Endothelial cell (in vitro differentiated cells): Measurements from ENCODE around the genes SCUBE1, EFCAB6 and FBLN1.

- PRO-cap, result no peak
Measured at GRCh38 chr22:43260364-43260775, 73.4 kb upstream of the TTLL12 start.

- PRO-cap, result bidirectional peak, plus-strand start at chr22:43276018, minus-strand start at chr22:43275848
Measured at GRCh38 chr22:43275755-43276125, 67.4 kb downstream of the SCUBE1 start.

DNA sequence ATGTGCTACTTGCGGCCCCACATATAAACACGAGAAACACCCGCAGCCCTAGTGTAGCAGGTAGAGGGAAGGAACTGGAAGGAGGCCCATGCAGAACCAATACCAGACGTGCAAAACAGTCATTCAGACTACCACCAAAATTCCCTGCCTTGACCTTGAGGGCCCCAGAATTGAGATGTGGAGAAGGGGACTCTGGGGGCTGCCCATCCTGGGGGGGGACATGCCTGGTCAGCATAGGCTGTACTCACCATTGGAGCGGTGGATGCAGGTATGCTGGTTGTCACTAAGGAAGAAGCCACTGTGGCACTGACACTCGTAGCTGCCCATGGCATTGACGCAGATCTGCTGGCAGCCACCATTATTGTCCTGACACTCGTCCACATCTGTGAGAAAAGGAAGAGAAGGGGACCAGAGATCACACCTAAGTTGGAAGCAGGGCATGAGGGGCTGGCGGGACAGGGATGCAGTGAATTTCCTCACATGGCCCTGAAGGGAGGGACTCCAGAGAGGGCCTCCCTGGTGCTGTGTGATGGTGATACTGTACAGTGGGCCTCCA lies 52.3 kb downstream of the SCUBE1 start:
- PRO-cap, result no peak

GRCh38 chr22:43343048-43343686 lies at the start of gene SCUBE1:
TSS of gene SCUBE1 (minus strand) at chr22:43343372.
- PRO-cap, result unidirectional peak, minus-strand start at chr22:43343367

DNA sequence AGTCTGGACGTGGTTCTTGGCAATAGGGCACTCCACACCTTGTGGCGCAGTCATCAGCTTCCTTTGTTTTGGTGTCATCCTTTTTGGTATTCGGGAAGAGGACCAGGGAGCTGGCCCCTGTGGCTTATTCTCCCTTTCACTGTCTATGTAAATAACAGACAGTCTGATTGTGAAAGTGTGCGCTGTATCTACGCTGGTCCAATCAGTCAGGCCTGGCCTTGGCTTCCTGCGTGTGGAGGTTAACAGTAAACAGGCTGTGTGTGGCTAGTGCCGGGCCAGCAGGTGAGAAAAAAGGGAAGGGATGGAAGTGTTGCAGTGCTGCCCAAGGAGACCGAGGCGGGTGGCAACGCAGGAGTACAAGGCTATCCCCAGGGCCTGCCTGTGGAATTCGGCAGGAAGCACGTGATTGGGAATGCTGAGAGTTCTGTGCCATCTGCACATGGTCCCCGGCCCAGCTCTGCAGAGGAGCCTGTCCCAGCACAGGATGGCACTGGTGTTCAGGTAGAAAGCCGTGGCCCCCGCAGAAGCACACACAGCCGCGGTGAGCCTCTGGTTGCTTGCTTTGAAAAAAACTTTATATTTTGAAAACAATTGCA lies 174.7 kb downstream of the EFCAB6 start:
- PRO-cap, result no peak

DNA sequence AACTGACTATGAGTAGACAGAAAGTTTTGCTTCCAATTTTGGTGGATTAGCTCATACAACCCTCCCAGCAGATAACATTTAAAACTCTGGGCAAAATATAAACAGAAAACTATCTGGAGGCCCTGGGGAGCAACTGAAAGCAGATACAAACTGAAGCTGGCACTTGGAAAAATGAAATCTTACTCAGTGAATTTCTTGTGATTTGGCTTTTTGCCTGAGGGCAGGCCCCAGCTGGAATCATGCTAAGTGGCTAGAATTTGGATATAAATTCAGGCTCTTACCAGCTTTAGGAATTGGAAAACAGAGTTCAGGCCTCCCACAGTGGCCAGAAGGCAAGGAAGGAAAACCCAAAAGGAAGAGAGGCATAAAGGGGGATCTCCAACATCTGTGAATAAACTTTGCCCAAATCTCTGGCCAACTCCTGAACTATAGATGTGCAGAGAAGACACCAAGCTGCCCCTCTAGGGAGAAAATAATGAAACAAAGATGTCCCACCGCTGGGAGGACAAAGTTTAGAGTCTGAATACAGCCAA lies 85.7 kb downstream of the EFCAB6 start:
- PRO-cap, result no peak

DNA sequence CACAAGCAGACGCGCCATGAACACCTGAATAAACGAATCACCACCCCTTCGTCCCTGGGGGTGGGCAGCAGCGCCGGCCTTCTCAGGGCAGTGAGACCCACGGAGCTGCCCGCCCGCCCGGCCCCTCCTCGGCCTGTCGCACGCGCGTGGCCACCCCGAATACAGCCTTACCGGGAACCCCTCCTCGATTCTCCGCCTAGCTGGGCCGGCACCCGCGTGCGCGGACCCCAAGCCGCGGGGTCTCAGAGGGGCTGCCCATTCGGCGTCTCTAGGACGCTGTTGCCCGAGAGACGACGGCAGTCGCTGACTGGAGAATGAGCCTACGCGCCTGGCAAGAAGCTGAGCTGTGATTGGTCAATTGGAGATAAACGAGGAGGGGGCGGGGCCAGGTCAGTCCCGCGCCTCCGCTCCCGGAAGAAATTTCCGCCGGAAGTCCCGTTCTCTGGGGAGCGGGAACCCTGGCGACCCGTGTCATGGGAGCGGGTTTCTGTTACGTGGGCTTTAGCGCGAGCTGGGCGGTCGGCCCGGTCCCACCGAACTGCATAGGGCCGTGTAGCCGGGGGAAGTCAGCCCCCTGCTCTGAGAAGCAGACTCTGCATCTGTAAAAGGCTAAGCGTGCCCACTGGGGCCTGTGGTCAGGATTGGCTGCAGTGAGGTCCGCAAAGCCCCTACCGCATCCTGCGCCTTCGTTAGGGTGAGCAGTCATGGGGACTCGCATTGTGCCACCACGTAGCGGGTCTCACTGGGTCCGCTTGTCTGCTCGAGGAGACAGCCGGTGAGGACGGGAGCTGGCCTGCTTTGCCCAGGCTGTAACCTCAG lies at the start of gene EFCAB6:
EFCAB6 (minus strand) TSS at position 309 of the 819 bp plus-strand sequence.
- PRO-cap, result bidirectional peak, plus-strand start at position 438 of the sequence, minus-strand start at position 309 of the sequence; bidirectional peak, plus-strand start at position 701 of the sequence, minus-strand start at position 688 of the sequence

- PRO-cap, result no peak
Measured at GRCh38 chr22:44307462-44308007, 5.2 kb downstream of the SHISAL1 start.

GRCh38 chr22:44595655-44596649 lies 97.9 kb upstream of the RTL6 start:
- PRO-cap, result no peak

DNA sequence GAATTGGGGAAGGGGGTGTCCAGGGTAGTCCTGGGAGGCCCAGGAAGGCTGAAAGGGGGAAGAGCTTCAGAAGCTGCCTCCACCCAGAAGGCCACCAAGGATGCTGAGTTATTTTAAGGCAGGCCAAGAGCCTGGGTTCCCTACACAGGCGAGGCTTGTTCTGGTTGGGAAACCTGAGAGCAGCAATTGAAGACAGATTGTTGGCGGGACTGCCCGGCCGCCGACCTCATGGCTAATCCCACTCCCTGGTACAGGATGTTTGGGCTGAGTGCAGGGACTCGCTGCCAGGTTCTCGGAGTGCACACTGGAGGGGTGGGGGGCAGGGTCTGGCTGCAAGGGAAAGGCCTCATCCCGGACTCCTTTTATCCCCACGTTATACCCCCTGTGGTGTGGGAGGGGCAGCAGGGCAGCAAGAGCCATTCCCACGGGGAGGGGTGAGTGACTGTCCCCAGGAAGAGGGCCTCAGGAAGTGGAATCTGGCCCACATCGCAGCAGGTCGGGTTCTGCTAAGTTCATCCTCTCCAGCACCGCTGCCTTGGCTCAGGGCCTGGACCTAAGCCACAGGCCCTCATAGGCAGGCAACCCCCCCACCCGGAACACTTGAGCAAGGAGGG lies 43.6 kb upstream of the PRR5 start:
- PRO-cap, result no peak

- PRO-cap, result no peak
Measured at GRCh38 chr22:44684410-44685273, 17.4 kb upstream of the PRR5 start.

DNA sequence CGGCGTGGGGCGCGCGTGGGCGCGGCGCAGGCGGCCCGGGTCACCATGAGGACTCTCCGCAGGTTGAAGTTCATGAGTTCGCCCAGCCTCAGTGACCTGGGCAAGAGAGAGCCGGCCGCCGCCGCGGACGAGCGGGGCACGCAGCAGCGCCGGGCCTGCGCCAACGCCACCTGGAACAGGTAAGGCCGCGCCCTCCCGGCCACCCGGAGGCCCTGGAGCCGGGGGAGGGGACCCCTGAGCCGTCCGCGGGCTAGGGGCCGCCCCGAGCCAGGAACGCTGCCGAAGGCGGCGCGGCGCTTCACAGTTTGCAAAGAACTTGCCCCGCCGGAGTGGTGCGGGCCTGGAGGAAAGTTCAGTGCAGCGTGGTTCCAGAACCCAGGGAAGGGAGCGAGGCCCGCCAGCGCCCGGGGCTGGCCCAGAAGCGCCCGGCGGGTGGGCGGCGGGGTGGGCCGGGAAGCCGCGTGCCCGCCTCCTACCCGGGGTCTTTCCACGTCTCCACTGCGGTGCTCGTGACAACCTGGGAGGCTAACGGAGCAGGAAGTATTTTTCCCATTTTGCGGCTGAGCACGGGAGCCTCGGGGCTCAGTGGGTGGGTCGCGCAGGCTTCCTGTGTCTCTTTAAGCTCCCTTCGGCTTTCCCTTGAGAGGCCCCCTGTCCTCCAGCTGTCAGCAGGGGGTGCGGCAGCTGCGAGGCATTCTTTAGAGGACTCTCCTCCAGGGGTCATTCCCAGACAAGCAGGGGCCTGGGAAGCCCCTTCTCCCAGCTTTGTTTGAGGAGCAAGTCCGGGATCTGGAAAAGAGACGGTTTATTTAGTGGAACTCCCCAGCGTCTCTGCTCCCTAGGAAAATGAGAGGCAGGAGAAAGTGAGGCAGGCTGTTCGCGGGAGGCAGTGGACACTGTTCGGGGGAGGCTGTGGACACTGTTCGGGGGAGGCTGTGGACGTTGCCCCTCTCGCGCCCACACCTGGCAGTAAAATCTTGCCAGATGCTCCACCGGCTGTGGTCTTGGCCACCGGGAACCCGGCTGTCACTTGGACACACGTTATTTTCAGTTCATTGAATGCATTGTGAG lies 761 bp downstream of the PRR5 start:
- PRO-cap, result unidirectional peak, minus-strand start at position 500 of the sequence; unidirectional peak, minus-strand start at position 619 of the sequence

GRCh38 chr22:44869791-44870424 lies 117.5 kb downstream of the ARHGAP8 start:
- PRO-cap, result no peak

DNA sequence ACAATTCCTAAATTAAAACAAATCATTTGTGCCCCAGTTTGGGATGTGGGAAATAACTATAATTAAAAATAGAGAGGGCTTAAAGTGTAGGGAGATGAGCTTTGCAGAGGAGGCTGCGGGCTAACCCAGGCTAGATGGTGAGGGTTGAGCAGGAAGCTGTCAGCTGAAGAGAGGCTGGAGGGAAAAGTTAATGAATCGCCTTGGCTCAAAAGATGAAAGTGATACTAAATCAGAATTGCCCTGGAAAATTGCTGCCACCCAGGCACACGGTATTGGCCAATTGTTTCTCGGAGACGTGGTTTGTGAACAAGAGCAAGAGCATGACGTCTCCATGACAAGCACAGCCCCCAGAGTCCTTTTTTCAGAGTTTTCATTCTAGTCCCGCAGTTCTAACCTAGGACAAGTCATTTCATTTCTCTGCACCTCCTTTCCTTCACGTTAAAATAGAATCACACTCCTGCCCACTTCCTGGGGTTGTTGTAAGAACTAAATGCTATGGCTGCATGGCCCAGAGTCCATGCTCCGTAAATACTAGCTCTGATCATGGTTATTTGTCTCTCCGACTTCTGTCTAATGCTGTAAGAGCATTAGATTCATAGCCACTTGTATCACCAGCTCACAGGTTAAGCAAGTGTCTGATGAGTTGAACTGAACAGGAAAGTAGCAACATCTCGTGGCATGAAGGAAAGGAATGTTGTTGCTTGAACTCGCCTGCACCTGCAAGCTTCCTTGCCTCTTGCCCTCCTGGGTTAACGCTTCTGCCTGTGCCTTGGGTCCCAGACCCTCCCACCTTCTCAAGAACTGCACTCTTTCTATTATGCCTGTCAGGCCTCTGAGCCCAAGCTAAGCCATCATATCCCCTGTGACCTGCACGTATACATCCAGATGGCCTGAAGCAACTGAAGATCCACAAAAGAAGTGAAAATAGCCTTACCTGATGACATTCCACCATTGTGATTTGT lies 33.8 kb upstream of the NUP50 start:
- PRO-cap, result no peak

DNA sequence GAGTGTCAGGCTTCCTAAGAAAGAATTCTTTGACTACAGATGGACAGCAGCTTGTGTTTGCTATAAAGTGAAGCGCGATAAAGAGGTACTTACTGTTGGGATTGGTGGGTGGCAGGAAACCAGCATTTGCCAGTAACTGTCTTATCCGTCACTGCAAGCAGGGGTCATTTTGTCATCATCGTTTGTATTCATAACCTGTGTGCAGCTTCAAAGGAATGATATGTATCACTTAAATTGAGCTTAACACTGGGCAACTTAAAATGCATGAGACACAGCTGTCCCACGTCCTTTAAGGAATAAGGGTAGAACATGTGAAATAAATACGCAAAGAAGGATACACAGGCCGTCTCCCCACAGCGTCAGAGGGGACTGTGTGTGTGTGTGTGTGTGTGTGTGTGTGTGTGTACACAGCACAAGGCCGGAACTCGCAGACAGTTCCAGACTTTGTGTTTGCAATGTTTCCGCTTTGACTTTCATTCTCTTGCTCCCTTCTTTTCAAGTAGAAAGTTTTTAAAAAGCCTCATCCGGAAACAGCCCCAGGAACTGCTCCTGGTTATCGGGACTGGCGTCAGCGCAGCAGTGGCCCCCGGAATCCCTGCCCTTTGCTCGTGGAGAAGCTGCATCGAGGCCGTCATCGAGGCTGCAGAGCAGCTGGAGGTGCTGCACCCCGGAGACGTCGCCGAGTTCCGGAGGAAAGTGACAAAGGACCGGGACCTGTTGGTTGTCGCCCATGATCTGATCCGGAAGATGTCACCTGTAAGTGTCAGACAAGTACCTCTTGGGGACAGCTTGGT lies 13.1 kb downstream of the FAM118A start:
- PRO-cap, result no peak

DNA sequence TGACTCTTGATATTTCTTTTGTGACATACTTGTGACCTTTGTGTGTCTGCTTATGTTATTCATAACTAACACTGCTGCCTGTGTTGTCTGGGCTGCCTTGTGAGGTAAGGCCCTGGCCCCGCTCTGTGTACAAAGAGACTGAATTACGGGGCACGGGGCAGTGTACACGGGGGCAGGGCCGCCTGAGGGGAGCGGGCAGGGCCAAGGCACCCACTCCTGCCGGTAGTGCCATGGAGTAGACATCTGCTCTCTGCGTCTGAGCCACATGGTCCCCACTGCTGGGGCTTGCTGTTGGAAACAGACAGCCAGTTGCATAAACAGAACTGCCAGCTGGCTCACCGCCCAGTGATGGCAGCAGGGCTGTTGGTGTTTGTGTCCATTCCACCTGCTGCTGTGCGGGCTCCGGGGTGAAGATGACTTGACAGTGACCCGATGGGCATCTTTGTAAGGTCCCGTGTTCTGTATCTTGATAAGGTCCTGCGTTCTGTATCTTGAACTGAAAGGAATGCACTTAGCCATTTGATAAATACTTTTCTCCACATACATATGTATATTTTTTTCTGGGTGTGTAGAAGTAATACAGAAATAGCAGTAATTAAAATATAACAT lies 19.9 kb downstream of the FAM118A start:
- PRO-cap, result no peak

DNA sequence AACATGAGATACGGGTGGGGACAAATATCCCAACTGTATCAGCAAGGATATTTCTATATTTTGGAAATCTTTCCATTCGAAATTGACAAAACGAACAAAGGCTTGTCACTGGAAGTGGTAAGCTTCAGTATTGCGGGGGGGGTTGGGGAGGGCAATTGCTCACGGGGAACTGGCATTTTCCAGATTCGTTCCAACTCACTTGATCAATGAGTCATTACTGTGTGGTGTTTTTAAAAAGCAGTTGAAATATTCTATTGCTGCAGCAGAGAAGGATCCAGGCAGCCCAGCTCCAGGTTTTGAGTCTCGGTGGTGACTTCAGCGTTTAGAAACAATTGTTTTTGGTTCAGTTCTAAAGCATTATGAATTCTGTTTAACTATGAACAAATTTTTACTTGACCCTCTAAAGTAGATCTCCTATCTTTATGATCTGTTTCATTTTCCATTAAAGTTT lies 33.8 kb upstream of the FBLN1 start:
- PRO-cap, result no peak

GRCh38 chr22:45497894-45498347 lies 4.8 kb upstream of the FBLN1 start:
- PRO-cap, result no peak

DNA sequence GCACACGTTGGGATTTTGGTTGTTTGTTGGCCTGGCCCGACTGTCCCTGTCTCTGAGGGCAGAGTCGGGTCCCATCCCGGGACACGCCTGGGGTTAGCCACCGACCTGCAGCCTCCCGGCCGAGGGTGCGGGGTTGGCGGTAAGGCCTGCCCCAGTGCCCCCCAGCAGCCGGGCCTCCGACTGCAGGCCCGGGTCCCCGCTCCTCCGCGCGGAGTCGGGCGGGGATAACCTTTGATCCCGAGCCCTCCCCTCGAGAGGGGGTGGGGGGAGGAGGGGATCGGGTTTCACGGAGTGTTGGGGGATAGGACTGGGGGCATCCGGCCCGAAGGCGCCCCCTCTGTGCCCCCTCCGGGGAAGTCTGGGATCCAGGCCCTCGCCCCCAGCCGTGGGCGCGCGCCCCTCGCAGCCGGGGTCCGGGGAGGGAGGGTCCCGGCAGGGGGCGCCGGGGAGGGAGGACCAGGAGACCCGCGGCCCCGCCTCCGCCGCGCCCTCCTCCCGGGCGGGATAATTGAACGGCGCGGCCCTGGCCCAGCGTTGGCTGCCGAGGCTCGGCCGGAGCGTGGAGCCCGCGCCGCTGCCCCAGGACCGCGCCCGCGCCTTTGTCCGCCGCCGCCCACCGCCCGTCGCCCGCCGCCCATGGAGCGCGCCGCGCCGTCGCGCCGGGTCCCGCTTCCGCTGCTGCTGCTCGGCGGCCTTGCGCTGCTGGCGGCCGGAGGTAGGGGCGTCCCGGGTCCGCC lies at the start of gene FBLN1:
FBLN1 (plus strand) TSS at position 534 of the 737 bp plus-strand sequence.
- PRO-cap, result bidirectional peak, plus-strand start at position 534 of the sequence, minus-strand start at position 182 of the sequence; bidirectional peak, plus-strand start at position 678 of the sequence, minus-strand start at position 601 of the sequence

DNA sequence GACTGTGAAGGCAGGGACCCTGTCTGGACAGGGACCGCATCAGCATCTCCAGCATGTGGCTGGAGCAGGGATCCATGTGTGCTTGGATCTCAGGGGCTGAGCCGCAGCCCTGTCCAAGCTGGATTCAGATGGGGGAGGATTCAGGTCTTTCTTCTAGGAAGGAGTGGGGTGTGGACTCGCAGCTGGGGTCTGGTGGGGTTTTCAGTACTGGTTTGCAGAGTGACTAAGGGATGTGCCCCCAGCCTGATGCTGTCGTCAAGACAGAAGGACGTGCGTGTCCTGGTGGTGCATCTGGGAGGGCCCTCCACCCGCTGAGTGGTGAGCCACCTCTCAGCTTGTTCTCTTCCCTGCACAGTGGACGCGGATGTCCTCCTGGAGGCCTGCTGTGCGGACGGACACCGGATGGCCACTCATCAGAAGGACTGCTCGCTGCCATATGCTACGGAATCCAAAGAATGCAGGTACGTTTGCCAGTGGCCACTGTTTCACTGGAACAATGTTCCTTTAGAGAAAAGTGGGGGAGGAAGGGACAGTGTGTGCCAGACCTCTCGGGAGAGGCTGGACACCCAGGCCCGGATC lies 15.7 kb downstream of the FBLN1 start:
- PRO-cap, result no peak